HT-29 (cell line): Measurements from ENCODE around the genes CDC42BPA, ZNF678, C1orf35 and H2AC25.

- RAMPAGE, long total RNA, result no peak
These were observed at the start of gene CDC42BPA for GRCh38 chr1:227317665-227318667. TSS of gene CDC42BPA (minus strand) at chr1:227318492.

GRCh38 chr1:227563281-227564544 is at the start of gene ZNF678:
TSS of gene ZNF678 (plus strand) at chr1:227563556.
- RAMPAGE, long total RNA, result no peak

GRCh38 chr1:228093079-228093710 is 9.9 kb downstream of the C1orf35 start:
- RAMPAGE, long total RNA, result no peak

- RAMPAGE, long total RNA, result no peak
These were observed 3.5 kb downstream of the C1orf35 start for GRCh38 chr1:228099331-228100239.

- RAMPAGE, long total RNA, result no peak
These were observed 1.7 kb downstream of the C1orf35 start for GRCh38 chr1:228101347-228101850.

DNA sequence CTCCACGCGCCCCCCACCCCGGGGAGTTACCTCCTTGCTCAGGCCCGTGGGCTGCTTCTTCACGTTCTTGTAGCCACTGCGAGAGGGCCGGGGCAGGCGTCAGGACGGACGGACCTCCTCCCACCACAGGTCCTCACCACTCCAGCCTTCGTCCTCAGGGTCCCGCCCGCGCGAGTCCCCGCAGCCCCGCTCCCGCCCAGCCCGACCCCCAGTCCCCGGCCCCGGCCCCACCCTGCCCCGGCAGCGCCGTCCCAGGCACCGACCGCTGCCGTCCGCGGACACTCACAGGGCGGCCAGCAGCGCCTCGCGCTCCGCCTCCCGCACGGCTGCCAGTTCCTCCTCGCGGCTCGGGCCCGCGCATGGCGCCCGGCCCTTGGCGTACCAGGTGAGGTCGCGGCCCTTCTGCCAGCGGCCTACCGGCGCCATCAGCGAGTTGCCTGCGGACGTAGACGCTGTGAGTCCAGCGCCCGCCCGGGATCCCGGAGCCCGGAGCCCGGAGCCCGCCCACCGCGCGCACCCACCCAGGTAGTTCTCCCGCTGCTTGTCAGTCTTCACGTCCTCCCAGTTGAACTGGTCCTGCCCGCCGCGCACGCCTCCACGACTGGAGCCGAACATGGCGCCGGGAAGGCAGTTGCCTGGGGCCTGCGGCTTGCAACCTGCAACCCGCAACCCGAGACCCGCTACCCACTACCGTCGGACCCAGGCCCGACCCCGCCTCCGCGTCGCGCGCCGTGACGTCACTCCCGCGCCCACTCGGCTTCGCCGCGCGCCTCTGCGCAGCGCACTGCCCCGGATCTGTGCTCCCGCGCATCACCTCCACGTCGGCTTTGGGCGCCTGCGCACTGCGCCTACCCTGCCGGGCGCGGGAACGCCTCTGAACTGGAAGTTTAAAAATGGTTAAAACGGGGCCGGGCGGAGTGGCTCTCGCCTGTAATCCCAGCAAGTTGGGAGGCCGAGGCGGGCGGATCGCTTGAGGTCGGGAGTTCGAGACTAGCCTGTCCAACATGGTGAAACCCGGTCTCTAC is at the start of gene C1orf35:
Gene C1orf35, minus strand, starts transcription at position 713 of the 1,025 bp plus-strand sequence.
- RAMPAGE, long total RNA, result start-site peak on the minus strand centred at position 687 of the sequence, 117 bp wide, 38 and 26 reads in 2 replicates

DNA sequence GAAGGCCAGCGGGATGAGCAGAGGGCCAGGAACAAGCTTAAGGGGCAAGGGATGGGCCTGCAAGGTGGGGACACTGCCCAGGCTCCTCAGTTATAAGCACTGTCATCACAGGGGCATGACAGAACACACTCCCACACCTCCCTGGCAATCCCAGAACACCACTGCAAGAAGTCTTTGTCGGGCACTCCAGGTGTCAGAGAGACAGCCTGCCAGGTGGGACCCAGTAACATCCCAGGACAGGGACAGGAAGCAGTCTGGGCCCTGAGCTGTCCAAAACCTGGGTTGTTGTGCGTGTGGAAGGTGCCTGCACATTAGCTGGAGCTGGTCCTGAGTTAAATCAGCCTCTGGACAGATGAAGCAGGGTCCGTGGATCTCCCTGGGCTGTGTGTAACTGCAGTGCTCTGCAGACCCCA is 2.7 kb upstream of the C1orf35 start:
- RAMPAGE, long total RNA, result no peak

- RAMPAGE, long total RNA, result no peak
These were observed 2.2 kb downstream of the GUK1 start for GRCh38 chr1:228142089-228142828.

DNA sequence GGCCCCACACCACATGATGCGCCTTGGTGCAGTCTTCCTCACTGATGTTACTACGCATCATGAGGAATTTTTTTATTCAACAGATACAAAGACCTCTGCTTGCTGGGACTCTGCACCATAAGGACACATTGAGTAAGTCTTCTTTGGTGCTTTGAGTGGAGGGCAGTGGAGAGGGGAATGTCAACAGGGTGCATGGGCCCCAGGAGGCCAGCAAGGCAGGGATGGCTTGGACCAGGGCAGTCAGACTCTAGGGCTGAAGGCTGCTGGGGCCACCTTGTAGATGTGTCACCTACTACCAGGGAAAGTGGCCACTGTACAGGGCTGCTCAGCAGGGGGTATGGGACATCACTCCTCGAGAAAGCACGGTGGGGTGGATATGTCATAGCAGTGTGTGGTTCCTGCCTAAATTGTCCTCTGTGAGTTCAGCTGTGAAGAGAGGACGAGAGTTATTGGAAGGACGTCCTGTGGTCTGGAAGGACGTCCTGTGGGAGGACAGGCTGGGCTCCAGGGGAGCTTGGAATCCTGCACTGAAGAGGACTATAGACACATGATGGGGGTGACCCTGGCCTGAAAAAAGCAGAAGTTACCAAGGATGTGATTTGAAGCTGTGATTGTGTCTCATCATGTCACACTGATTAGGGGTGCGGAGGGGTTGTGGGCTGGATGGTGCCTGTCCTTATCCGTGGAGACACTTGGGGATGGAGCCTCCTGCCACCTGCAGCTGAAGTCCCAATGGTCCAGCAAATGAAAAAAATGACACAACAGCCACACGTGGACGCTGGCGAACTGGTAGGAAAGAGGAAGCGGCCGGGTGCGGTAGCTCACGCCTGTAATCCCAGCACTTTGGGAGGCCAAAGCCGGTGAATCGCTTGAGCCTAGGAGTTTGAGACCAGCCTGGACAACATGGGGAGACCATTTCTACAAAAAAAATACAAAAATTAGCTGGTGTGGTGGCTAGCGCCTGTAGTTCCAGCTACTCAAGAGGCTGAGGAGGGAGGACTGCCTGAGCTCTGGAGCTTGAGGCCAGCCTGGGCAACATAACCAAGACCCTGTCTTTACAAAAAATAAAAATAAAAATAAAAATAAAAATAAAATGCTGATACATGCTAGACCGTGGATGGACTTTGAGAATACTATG is 1.2 kb upstream of the IBA57 start:
- RAMPAGE, long total RNA, result no peak

DNA sequence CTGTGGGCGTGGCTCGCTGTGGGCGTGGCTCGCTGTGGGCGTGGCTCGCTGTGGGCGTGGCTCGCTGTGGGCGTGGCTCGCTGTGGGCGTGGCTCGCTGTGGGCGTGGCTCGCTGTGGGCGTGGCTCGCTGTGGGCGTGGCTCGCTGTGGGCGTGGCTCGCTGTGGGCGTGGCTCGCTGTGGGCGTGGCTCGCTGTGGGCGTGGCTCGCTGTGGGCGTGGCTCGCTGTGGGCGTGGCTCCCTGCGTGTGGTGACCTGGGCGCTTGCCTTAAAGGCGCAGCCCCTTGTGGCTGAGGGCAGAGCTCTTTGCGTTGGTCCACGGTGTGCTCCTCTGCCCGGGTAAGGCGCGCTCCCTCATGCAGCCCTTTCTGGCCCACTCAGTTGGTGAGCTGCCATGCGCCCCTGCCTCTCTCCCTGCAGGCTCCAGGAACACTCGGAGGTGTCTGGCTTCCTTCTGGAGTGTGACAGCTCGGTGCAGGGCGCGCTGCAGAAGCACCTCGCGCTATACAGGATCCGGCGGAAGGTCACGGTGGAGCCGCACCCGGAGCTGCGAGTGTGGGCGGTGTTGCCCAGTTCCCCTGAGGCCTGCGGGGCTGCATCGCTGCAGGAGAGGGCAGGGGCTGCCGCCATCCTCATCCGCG is 8.8 kb downstream of the IBA57 start:
- RAMPAGE, long total RNA, result no peak

- RAMPAGE, long total RNA, result no peak
These were observed 13.2 kb downstream of the IBA57 start for GRCh38 chr1:228178465-228179609.

DNA sequence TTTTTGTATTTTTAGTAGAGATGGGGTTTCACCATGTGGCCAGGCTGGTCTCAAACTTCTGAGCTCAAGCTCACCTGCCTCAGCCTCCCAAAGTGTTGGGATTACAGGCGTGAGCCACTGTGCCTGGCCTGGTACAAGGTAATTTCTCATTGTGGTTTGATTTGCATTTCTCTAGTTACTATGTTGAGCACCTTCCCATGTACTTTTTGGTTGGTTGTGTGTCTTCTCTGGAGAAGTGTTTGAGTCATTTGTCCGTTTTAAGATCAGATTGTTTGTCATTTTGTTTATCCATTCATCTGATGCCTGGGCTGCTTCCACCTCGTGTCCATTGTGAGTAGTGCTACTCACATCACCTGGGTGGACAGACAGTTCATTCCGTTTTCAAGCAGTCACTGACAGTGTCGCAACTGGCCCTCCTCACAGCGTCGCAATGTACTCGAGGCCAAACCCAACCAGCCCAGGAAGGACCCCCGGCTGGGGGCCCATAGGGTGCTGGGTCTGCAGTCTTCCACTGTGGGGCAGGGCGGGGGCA is 16.2 kb upstream of the OBSCN start:
- RAMPAGE, long total RNA, result no peak

DNA sequence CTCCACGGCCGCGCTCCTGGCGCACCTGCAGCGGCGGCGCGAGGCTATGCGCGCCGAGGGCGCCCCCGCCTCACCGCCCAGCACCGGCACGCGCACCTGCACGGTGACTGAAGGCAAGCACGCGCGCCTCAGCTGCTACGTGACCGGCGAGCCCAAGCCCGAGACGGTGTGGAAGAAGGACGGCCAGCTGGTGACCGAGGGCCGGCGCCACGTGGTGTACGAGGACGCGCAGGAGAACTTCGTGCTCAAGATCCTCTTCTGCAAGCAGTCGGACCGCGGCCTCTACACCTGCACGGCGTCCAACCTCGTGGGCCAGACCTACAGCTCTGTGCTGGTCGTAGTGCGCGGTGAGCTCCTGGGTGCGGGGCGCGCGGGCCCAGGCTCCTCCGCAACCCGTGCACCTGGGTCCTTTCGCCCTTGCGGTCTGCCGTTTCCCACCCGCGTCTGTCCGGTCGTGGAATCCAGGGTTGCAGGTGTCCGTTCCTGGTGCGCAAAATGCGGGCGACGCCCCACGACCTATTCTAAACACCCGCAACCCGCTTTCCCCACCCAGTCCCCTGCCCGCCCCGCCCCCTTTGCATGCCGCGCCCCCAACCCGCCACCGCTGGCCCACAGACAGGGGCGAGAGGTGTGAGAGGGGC is 4.7 kb downstream of the OBSCN start:
- RAMPAGE, long total RNA, result no peak

DNA sequence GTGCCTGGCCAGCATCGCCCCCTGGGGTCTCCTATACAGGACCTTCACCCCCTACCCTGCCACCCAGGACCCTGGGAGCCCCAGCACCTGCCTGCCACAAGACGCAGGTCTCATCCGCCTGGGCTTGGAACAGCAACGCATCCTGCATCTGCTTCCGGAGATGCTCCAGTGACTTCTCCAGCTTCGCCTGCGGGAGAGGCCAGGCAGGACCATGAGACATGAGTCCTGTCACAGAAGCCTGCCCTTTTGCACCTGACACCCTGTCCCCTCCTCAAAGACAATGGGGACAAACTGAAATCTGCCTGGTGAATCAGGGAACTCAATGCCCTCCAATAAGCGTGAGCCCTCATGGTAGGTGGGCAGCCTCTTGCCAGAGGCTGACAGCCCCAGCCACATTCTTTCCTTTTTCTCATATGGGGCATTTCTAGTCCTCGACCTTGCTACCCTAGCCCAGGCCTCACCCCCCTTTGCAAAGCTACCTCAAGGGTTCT is 4.6 kb downstream of the TRIM11 start:
- RAMPAGE, long total RNA, result no peak

GRCh38 chr1:228456970-228458237 is at the start of gene H2AC25:
TSS of gene H2AC25 (minus strand) at chr1:228457873.
- RAMPAGE, long total RNA, result start-site peak on the minus strand at chr1:228457807-228457876, 129 and 191 reads in 2 replicates; start-site peak on the plus strand at chr1:228458099-228458113, 126 and 193 reads in 2 replicates

- RAMPAGE, long total RNA, result no peak
These were observed 91.7 kb downstream of the RHOU start for GRCh38 chr1:228826949-228827428.

- RAMPAGE, long total RNA, result no peak
These were observed 140.5 kb downstream of the RHOU start for GRCh38 chr1:228875676-228876215.

DNA sequence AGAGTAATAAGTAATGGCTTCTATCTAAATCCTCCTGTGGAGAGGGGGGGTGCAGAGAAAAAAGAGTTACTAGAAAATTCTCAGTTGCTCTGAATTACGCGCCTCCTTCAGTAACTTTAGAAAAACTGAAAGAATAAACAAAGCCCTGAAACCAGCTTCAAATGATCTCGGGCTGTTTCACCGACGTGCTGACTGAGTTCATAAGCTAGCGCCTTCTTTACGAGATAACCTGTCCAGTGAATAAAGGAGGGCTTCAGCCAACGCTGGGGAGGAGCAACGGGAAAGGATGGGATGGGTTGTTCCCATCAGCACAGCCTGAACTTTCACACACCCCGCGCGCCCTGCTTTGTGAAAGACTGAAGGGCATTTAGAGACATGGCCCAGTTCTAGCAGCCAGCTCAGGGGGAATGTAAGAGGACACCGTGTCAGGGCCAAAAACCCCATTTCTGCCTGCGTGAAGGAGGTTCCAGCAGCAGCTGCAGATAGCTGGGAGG is 255.2 kb upstream of the RAB4A start:
- RAMPAGE, long total RNA, result no peak

DNA sequence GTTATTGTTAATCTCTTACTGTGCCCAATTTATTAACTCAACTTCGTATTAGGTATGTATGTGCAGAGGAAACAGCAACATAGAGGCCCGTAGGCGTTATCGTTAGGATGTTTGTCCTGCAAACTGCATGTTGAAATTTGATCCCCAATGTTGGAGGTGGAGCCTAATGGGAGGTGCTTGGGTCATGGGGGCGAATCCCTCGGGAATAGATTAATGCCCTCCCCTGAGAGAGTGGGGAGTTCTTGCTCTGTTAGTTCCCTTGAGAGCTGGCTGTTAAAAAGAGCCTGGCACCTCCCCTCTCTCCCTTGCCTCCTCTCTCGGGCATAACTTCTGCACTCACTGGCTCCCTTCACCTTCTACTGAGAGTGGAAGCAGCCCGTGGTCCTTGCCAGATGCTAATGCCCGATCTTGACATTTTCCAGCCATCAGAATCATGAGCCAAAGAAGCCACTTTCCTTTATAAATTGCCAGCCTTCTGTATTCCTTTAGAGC is 149.0 kb upstream of the RAB4A start:
- RAMPAGE, long total RNA, result no peak

DNA sequence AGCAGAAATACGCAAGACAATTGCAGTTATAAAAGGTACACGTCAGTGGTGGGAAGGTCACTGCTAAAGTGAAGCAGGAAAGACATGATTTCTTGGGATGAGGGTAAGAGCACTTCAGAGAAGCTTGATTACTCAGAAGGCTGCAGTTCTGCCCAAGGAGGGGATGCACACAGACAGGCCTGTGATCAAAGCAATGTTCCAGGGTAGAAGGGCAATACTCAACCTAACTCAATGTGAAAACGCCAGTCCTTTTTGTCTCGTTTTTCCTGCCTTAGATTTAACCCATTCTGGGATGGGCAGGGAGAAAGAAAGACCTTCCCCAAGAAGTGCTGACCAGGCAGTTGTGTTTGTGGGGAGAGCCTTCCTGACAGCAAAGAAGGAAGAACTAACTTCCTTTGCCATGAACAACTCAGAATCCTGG is 112.1 kb upstream of the RAB4A start:
- RAMPAGE, long total RNA, result no peak